Metastatic Pancreatic Carcinoma in the Ovary (tissue), 1 donor: Measurements from ENCODE around the genes ARRB2, CHRNE and RNF167.

- PRO-cap, result no peak
Observed at GRCh38 chr17:4233553-4234086, 30.2 kb downstream of the ANKFY1 start.

- PRO-cap, result no peak
Observed at GRCh38 chr17:4257285-4258021, 6.3 kb downstream of the ANKFY1 start.

GRCh38 chr17:4288752-4289494 is 25.1 kb upstream of the ANKFY1 start:
- PRO-cap, result no peak

DNA sequence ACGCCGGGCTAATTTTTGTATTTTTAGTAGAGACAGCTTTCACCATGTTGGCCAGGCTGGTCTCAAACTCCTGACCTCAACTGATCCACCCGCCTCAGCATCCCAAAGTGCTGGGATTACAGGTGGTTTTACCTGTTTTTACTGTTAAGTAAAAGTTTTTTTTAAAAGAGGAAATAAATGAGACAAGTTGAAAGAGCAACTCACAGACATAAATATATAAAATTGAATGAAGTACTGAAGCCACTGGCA is 31.9 kb downstream of the UBE2G1 start:
- PRO-cap, result no peak

GRCh38 chr17:4444772-4445425 is 11.2 kb downstream of the SPNS3 start:
- PRO-cap, result no peak

GRCh38 chr17:4500960-4501653 is 2.4 kb downstream of the SPNS2 start:
- PRO-cap, result no peak

GRCh38 chr17:4526891-4527467 is 28.2 kb downstream of the MYBBP1A start:
- PRO-cap, result no peak

DNA sequence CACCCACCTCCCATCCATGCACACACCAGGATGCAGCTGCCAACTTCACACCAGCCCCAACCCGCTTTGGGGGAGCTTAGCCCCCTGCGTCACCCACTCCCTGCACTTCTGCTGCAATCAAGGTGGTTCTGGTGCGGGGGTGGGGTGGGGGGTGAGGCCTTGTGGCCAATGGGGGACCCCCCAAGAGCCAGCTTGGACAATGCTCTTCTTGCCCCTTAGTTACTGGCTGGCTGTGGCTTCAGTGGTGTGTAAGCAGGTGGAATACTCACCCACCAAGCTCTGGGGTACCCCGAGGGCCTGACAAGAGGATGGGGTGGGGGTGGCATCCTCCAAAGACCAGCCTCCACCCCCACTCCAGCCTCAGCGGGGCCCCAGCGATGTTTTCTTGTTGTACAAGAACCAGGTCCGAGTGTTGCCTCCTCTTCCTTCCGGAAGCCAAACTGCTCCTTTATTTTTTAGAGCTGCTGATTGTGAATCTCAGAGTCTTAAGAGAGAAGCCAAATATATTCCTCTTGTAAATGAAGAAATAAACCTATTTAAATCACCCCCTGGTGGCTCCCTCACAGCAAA is 16.6 kb downstream of the MYBBP1A start:
- PRO-cap, result no peak

DNA sequence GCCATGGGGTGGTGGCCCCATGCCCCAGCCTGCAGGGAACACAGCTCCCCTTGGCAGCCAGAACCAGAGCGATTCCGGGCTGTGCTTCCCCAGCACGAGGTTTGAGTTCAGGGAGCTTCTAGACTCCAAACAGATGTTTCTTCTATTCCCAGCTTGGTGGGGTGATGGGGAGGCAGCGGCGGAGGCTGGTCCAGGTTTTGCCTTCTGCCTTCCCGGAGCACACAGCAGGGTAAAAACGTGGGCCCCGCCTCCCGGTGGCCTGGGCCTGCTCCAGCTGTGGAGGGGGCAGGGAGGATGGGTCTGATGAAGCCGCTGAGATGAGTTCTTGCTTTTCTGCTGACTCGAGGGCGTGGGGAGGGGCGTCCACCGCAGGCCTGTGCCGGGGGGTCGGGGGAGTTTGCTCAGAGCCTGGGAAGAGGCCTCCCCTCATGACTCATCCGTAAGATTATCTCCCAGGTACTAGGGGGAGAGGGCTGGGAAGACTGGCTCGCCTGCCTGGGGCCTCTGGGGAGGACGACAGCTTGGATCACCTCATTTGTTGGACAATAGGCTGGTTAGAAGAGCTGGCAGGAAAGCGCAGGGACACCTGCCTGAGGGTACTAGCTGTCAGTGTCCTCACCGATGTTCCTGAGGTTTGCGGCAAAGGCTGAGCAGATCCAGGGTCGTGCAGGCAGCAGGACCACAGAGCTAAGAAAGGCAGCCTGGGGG is 15.5 kb downstream of the SMTNL2 start:
- PRO-cap, result no peak

DNA sequence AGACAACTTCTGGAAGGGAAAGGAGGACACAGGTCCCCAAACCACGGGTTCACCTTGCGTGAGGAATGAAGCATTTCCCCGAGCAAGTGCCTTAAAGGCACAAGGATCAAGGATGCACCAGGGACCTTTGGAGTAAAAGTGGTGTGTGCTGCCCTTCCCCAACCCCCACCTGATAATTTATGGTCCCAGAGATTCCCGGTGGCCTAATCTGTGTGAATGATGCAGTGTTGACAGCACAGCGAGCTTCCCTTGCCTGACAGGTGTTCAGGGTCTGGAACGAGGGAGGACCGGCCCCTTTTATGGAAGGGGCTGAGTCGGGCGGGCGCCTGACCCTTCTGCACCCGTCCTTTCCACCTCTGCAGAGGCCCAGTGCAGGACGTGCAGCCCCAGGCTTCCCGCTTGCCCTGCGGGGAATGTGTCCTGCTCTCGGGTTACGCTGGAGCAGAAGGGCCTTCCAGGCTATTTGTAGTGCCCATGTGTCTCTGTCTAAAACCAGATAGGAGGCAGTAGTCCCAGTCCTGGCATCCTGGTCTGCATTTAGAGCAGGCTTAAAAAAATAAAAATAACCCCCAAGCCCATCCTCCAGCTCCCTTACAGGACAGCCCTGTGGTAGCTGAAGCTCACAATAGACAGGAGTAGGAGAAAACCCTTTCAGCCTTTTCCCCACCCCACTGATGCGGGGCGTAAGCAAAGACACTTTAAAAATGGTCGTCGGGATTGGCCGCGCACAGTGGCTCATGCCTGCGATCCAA is 16.3 kb downstream of the SMTNL2 start:
- PRO-cap, result no peak

- PRO-cap, result no peak
Observed at GRCh38 chr17:4638709-4639369, 2.6 kb downstream of the ALOX15 start.

DNA sequence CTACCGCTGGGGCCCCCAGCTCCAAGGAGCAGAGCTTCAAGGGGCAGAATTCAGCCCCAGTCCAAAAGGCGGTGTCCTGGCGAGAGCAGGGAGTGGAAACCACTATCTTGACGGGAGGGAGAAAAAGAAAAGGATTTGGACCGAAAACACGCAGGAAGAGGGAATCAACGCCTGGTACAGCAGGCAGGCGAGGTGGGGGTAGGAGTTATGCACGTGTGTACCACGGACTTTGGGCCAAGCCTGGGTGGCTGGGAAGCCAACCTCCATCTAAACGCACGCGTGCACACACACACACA is 252 bp upstream of the ALOX15 start:
- PRO-cap, result no peak

GRCh38 chr17:4709940-4711067 is at the start of gene ARRB2:
Gene ARRB2, plus strand, starts transcription at chr17:4710632.
- PRO-cap, result bidirectional peak, plus-strand start at chr17:4710477, minus-strand start at chr17:4710263; bidirectional peak, plus-strand start at chr17:4710652, minus-strand start at chr17:4710567

DNA sequence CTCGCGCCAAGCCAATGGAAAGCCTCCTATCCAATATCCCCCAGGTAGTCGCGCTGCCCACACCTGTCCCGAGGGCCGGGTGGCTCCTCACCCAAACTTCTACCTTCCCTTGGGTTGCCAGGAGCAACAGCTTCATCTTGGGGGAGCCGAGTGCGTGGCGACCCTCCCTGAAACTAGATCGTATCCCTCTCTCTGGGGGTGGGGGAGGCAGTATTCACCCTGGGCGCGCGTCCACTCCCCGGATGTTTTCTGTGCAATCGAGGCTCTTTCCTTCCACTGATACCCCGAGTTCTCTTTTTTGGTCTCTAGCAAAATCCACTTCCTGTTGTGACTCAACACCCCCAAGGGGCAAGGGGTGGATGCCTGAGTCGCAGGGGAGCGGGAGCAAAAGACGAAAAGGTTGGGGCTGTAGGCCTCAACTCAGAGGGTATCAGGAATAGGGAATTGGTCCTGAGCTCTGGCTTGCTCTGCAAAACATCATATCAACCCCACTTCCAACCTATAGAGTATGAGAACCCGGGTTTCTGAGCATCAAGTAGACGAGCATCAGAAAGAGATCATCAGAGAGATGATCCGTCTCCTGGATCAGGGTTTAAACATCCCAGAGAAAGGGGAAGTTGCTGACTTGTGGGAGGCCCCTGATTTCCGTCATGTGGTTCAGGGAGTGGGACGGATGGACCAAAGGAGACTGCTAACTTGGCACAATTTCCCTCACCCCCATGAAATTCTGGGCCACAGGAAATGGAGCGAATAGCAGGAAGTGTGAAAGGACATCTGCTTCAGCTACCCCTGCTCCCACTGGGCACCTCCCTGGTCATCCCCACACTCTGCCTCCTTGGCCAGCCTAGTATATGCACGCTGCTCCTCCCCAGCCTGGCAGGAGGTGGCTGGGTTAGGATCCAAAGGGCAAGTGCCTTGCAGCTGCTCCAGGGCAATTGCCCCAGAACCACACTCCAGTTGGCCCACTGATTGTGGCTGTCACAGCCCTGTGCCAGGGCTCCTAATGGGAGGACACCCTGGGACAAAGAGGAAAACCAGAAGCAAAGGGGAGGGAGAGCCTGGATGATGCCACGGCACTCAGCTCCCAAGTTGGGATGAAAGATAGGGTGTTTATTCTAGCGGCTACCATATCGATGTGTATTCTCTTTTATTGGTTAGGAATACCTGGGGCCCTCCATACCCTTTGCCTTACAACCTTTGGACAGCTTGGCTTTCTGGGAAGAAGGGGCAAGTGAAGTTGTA is 1.1 kb downstream of the ARRB2 start:
- PRO-cap, result unidirectional peak, minus-strand start at position 251 of the sequence; unidirectional peak, minus-strand start at position 570 of the sequence

DNA sequence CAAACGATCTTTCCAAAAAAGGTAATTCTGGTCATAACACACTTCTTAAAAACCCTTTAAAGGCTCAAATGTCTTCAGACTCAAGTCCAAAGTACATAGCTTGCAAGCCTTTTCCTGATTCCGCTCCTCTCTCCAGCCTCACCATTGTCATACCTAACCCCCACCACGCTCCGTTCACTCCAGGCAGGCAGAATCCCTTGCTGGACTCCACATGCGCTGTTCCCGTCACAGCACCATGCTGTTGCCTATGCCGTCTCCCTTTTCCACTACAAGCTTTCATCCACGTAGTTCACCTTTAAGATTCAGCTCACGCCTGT is 664 bp upstream of the MED11 start:
- PRO-cap, result no peak

DNA sequence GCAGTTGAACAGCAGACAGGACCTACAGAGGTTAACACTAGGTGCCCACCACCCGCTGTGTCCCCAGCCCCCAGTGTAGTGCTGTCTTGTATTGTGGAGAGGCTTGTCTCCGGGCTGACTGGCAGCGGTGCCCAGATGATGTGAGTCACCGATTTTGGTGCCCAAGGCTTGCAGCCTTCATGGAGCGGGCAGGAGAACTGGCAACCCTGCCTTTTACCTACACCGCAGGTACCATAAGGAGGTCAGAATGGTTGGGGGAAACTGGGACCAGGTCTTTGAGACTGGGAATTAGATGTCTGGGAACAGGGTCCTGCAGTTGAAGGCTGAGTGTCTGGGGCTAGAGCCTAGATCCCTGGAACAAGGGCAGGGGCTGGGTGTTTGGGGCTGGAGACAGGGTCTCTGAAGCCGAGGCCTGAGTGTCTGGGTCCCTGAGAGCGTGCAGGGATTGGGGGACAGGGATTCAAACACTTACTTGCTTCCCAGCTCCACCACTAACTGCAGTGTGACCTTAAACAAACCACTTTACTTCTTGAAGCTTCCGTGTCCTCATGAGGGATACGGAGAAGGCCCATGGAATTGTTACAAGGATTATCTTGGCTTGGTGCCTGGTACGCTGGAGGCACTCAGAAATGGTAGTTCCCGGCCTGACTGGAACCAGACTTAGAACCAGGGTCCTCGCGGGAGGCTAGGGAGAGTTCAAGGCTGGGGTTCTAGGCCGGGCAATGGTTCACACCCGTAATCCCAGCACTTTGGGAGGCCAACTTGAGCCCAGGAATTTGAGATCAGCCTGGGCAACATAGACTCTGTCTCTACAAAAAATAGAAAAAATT is 2.8 kb upstream of the CXCL16 start:
- PRO-cap, result no peak

- PRO-cap, result no peak
Observed at GRCh38 chr17:4902804-4904041, at the start of gene CHRNE. Gene CHRNE, minus strand, starts transcription at chr17:4903098.

DNA sequence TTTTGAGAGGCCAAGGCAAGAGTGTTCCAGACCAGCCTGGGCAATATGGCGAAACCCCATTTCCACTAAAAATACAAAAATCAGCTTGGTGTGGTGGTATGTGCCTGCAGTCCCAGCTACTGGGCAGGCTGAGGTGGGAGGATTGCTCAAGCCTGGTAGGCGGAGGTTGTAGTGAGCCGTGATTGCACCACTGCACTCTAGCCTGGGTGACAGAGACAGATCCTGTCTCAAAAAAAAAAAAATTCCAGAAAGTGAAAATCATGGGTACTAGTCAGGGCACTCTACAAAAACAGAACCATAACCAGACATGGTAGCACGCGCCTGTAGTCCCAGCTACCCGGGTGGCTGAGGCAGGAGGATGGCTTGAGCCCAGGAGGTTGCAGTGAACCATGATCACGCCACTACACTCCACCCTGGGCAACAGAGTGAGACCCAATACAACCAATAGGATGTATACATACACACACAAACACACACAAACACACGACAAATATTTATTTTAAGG is 11.7 kb upstream of the GP1BA start:
- PRO-cap, result no peak

DNA sequence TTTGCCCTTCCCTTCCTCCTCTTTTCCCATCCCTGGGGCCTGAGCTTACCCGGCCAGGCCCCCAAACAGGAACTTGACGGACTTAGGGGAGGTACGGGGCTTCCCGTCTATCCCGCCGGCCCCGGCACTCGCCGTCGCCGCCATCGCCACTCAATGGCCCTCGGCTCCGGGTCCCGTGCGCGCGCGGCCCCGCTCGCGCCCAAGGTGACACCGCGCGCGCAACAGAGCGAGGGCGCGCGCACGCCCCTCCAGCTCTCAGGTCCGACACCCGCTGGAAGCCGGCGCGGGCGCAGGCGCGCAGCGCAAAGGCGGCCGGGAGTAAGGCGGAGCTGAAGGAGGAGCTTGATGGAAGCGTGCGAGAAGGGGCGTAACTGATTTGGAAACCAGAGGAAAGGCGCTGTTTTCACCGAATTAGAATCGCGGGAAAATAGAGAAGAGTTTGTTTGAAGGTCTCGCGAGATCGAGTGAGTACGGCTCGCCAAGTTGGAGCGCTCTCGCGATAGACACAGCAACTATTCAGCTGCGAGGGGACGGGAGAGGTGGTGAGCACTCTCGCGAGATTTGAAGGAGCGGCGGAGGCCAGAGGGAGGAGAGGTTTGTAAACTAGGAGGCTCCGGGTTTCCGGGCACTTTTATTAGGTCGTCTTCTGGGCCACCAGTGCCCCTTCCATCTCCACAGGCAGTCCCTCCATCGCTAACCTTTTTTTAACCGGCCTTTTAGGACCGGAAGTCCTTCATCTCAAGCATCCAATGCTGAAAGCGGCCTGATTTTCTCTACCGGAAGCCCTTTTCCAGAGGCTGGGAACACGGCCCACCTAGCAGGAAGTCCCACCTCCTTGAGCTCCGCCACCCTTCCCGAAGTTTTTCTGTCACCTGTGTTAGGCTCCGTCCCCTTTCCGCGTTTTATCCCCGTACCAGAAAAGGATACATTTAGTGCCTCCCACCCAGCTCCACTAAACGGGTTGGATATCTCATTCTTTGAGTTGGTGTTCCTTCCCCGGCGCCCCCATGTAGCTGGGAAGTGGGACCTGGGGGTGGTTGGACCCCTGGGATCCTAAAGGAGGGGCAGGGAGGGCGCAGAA is at the start of gene RNF167:
Gene RNF167, plus strand, starts transcription at position 502 of the 1,081 bp plus-strand sequence.
- PRO-cap, result bidirectional peak, plus-strand start at position 370 of the sequence, minus-strand start at position 263 of the sequence

DNA sequence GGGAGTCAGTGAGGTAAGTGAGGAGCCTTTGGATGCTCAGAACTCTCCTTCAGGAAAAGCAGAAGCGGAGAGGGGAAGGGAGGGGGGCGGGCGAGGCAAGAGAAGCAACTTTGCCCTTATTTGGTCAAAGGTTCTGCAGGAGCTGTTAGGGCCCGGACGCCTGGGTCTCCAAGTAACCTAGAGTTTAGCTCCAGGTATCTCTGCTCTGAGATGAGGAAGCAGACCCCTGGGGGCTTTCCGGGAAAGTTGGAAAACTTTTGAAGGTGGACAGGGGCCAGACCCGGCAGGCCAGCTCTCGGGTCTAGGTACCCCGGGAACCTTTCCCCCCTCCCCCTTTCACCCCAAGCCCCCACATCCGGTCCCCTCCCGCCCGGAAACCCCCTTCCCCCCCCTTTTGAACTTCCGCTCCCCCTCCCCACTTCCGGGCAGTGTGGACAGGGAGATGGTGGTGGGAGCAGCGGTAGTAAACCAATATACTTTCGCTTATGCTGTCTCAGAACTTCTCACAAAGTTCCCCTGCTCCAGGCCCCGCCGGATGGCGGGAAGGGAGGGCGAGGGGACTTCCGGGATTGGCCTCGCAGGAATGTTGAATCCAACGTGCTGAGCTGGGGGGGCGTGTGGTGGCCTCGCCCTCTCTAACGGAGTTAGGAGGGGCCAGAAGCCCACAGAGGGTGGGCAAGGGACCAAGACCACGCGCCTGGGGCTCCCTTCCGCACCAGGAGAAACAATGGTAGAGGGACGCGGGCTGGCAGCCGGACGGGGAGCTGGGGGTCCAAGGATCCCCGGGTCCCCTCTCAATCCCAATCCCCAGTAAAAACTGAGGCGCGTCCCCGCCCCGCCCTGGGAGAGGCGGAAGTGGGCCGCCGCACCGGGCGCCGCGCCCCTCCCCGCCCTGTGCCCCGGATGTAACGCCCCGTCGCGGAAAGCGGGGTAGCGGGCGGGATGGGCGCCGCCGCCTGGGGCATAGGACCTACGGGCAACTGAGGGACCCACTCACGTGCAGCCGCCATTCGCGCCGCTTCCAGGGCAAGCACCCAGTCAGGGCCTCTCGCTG is 884 bp downstream of the PFN1 start:
- PRO-cap, result unidirectional peak, plus-strand start at position 428 of the sequence; unidirectional peak, plus-strand start at position 916 of the sequence